AG04449 (cell line): ENCODE data around the gene ZNF496.

DNA sequence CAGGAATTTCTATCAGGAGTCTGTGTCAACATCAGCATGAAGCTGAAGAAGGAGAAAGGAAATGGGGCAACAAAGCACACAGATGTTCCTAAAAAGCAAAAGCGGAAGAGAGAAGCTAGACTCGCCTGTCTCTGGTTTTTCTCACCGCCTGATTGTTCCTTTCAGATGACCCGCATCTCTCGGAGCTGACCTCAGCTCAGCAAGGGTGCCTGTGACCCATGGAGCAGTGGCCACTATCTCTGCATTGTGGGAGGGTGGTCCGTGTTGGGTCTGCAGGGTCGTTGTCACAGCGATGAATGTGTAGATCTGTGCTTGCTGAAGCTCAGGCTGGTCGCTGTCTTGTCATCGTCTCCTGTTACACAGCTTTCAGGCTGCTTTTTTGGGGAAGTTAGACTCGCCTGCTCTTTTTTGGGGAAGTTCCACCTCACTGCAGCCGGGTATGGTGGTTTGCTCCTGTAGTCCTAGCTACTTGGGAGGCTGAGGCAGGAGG lies 156.3 kb downstream of the KIF26B start:
- RRBS, result no CpG with 5 or more reads among the region's 12 CpGs

DNA sequence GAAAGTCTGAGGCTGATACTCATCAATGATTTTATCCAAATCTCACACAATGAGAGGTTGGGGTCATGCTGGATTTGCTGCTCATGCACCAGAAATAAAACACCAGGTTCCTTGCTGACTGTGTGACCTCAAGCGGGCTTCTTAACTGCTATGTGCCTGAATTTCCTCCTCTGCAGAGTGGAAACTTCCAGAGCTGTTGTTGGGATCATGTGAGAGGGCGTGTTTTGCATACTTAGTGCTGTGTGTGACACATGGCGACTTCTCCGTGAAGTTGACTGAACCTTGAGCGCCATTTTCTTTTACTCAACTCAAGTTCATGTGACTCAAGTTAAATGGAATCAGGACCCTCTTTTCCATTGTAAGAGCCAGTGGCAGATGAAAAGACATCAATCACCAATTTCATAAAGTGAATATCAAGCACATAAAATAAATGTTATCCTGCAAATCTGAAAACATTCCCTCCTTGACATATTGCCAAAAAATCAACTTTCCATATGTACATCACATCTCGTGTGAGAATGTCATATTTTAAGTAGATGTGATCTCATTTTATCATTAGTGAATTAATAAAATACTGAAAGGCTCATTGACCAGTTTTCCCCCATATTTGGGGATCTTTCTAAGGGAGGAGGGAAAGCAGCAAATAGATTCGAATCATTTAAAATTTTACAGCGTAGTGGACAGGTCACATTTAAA lies 224.1 kb downstream of the KIF26B start:
- RRBS, result no CpG with 5 or more reads among the region's 8 CpGs

DNA sequence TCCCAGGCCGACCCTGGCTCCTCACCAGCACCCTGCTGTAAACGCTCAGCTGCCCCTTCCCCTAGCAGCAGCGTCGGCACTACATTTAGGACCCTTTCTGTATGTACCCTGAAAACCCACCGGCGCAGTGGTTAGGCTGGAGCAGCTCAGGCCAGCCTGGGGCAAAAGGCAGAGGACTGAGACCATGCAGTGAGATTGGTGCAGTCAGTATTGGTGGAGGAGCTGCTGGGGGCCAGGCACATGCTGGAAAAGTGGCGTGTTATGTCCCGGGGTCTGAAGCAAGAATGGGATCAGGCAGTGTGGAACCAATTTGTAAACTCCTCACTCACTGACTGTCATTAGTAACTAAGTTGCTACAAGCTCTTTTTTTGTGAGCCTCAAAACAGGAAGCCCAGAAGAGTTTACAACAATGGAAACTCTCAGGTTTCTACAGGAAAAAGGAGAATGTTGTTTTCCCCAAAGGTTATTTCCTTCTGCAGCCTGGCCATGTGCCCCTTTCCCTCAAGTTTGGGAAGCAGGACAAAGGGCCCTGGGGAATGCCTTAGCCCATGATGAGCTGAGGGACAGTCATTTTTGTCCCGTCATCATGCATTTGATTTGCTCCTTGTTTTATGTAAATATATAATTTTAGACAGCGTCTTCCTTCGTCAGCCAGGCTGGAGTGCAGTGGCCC lies 395.8 kb downstream of the KIF26B start:
- RRBS, result no CpG with 5 or more reads among the region's 11 CpGs

GRCh38 chr1:245807403-245807782 lies 652.6 kb downstream of the KIF26B start:
- RRBS, result 52% methylated on average over 2 of the region's 10 CpGs

GRCh38 chr1:246166233-246166811 lies 340.8 kb downstream of the SMYD3 start:
- RRBS, result no CpG with 5 or more reads among the region's 7 CpGs

- RRBS, result no CpG with 5 or more reads among the region's 15 CpGs
Observed at GRCh38 chr1:246268542-246269447, 238.3 kb downstream of the SMYD3 start.

DNA sequence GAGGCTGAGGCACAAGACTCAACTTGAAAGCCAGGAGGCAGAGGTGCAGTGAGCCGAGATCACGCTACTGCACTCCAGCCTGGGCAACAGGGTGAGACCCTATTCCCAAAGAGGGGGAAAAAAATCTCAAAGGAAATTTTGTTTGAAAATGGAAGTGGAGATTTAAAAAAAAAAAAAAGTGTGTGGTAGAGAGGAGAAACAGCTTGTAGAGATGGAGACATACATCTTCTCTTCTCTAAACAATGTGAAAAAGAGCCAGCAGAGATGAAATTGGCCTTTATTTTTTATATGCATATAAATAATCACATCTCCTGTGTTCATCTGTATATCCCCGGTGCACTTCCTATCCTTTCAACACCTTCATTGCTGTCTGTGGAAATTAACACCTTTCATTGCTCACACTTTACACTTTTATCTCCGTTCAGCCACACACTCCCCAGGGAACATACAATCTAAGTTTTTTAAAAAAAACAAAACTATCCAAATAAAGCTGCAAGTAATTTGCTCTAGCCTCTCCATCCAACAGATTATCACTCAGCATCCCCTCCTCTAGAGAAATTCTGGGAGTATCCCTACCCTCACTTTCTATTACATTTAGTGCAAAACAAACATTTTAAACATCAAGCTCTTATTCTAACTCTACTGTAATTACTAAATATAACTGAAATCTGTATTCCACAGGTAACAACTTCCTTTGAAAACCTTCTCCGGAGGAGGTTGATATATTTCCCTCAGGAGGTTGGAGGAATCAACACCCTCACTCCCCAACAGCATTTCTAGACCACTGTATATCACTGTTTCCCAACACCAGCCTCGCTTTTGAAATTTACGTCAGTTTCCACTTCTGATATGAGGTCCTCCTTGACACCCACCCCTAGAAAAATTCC lies 184.6 kb downstream of the SMYD3 start:
- RRBS, result no CpG with 5 or more reads among the region's 7 CpGs

GRCh38 chr1:246355195-246355731 lies 151.8 kb downstream of the SMYD3 start:
- RRBS, result no CpG with 5 or more reads among the region's 9 CpGs

GRCh38 chr1:246597206-246597764 lies 31.0 kb downstream of the CNST start:
- RRBS, result no CpG with 5 or more reads among the region's 7 CpGs

DNA sequence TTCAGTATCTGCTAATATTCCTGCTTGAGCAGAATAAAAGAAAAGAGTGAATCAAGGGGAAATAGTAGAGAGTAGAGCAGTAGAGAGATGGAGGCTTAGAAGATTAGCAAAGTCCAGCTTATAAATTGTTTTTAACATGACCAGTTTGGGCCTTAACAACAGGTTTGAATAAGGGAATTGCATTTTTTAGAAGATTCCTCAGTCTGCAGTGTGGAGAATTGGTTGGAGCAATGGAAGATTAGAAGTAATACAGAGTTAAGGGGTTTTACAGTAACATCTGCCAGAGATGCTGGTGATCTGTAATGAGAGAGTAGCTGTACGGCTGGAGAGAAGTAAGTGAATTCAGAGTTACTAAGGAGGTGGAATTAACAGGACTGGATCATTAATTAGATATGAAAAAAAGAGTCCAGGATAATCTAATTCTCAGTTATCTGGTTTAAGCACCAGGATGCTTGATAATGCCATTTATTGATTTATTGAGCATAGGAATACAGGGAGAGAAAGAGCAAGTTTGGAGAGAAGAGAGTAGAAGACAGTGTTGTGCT lies 34.0 kb downstream of the CNST start:
- RRBS, result no CpG with 5 or more reads among the region's 1 CpG

- RRBS, result no CpG with 5 or more reads among the region's 7 CpGs
Observed at GRCh38 chr1:246680810-246681298, 43.4 kb upstream of the SCCPDH start.

DNA sequence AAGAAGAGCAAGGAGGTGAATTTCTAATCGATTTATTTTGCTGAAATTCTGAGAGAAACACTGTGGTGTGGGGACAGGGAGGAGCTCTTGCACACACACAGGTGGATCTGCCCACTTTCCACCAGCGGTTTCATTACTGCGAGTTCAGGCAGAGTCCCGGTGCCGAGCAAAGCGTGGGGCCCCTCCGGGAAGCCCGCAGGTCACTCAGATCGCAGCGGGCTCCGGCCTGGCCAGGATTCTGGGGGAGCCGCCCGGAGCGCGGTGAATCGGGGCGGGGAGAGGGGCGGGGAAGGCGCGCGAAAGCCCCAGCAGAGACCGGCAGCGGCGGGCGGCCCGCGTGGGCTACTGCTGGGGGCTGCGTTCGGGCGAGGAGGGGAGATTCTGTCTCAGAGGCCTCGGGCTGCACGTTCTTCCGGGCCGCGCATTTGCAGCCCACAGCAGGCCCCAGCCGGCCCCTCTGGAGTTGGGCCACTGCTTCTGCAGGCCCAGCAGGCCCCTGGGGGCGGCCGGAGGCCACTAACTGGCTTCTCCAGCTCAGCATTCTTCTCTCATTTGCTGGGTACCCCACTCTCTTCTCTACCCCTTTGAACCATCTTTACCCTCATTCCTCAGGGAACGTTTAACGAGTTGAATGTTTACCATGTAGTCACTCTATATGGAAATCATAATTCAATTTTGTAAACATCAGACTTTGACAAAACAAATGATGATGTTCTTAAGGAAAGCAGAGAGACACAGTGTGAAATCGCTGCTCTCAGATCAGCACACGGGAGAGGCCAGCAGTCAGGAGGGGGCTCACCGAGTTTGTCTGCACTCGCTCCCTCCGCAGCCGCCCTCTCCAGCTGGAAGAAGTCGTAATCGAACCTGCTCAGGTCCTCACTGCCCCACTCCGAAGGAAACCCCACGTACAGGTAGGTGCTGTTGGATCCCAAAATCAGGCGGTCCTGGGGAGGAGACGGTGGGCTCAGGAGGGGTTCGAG lies 64.9 kb downstream of the SCCPDH start:
- RRBS, result 11% methylated on average over 22 of the region's 53 CpGs

- RRBS, result 70% methylated on average over 5 of the region's 9 CpGs
Observed at GRCh38 chr1:246794766-246795167, 70.6 kb downstream of the SCCPDH start.

- RRBS, result no CpG with 5 or more reads among the region's 9 CpGs
Observed at GRCh38 chr1:246876426-246877638, 54.9 kb downstream of the AHCTF1 start.

GRCh38 chr1:246932218-246932507 lies 415 bp upstream of the AHCTF1 start:
- RRBS, result 3% methylated on average over 10 of the region's 21 CpGs

- RRBS, result no CpG with 5 or more reads among the region's 5 CpGs
Observed at GRCh38 chr1:246996878-246997331, 11.0 kb downstream of the ZNF695 start.

DNA sequence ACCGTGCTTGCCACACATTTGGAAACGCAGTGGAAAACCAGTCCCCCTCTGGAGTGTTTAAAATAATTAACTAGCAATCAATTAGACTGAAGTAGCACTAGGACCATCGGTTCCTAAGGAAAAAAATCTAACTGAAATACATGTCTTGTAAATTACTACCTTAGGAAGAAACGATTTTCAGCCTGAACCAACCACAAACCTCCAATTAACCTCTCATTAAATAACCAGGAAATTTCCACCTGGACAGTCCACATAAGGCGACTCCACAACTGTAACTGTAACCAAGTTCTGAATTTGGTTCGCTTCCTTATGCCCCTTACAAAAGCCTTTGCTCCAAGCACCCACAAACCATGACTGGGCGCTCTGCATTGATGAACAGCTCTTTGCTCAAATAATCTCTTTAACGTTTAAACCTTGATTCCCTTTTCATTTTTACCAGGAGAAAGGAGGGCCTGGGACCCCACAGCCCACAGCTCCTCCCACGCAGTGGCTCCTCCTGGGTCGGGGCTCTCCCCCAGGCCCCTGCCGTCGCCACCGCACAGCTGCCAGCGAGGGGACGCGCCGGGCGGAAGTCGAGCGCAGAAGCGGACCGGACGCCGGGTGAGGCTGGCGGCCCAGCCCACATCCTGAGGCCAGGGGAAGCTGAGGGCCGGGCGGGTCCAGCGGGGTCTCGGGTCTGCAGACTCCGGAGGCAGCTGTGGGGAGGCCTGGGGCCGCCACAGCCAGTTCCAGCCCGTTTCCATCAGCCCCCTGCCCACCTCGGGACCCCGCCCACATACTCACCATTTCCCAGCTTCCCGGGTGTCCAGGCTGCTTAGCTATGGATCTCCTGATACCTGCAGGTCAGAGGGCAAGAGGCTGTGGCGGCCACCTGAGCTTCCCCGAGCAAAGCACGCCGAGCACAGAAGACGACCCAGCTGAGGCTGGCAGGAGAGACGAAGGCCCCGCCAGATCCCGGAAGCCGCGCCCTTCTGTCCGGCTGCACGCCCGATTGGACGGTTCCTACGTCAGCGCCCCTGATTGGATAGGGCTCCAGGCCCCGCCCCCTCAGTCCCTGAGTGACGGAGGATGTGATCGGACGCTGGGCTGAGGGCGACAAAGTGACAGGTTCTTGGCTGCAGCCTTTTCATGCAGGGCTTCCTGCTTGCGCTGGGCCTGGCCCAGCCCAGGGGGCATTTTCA lies 38.5 kb upstream of the ZNF124 start:
- RRBS, result 3% methylated on average over 9 of the region's 57 CpGs

DNA sequence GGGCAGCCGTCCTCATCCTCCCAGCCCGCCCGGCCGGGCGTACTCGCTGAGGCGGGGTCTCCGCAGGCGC lies 337 bp downstream of the ZNF496 start:
- RRBS, result 5% methylated on average over 9 of the region's 9 CpGs

- RRBS, result 2% methylated on average over 49 of the region's 119 CpGs
Observed at GRCh38 chr1:247331565-247332482, at the start of gene ZNF496. Gene ZNF496 (minus strand): TSS chr1:247331867.

DNA sequence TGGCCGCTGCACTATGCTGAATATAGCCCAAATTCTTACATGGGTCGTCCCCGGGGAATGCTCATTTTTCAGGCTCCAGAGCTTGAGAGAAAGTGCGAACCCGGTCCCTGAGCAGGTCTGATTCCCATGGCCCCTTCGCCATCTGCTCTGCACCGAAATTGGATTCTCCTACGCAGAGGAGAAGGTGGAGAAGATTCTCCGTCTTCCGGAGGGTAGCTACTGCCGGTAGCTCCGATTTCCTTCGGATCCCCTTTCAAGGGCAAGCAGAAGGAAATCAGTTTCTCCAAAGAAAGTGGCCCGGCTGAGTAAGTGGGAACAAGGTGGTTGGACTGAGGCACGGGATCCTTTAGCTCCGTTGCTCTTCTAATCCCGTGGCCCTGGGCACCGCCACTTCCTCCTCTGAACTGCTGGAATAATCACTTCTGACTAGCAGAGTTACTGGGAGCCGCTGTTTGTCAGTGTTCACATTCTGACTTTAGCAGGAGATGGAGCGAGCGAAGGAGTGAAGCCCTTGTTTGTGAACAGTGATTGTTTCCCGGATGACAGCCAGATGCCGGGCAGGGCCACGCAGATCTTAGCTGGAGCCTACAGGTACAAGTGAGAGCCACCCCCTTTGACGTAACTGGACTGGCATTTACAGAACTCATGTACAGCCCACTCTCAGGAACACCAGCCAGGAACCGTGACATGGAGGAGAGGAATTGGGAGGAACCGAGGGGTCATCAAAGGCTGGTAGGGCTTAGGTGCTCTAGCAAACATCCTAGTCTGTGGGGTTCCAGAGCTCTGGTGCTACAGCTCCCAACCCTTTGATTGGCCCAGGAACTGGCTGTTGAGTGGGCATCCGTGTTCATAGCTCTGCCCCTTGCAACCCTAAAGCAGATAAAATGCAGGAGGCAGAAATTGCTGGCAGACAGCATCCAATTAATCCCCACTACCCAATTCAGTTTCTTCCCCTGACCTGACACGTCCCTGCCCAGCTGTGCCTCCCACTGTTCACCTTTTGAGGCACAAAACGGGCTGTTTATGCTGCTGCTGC lies 1.3 kb upstream of the ZNF496 start:
- RRBS, result 4% methylated on average over 10 of the region's 30 CpGs